Neural progenitor cell (in vitro differentiated cells): ENCODE data around the genes C2orf81, RTKN and LRRTM1.

GRCh38 chr2:74003003-74003895 lies 18.5 kb downstream of the TET3 start:
- RAMPAGE, long total RNA = no peak

GRCh38 chr2:74053978-74054237 lies 69.2 kb downstream of the TET3 start:
- RAMPAGE, long total RNA = no peak

GRCh38 chr2:74421176-74421837 lies at the start of gene C2orf81:
Gene C2orf81, minus strand, starts transcription at chr2:74421619.
- RAMPAGE, long total RNA = start-site peak on the minus strand at chr2:74421584-74421647, 20 and 32 reads in 2 replicates; start-site peak on the plus strand at chr2:74421730-74421756, 54 and 134 reads in 2 replicates

DNA sequence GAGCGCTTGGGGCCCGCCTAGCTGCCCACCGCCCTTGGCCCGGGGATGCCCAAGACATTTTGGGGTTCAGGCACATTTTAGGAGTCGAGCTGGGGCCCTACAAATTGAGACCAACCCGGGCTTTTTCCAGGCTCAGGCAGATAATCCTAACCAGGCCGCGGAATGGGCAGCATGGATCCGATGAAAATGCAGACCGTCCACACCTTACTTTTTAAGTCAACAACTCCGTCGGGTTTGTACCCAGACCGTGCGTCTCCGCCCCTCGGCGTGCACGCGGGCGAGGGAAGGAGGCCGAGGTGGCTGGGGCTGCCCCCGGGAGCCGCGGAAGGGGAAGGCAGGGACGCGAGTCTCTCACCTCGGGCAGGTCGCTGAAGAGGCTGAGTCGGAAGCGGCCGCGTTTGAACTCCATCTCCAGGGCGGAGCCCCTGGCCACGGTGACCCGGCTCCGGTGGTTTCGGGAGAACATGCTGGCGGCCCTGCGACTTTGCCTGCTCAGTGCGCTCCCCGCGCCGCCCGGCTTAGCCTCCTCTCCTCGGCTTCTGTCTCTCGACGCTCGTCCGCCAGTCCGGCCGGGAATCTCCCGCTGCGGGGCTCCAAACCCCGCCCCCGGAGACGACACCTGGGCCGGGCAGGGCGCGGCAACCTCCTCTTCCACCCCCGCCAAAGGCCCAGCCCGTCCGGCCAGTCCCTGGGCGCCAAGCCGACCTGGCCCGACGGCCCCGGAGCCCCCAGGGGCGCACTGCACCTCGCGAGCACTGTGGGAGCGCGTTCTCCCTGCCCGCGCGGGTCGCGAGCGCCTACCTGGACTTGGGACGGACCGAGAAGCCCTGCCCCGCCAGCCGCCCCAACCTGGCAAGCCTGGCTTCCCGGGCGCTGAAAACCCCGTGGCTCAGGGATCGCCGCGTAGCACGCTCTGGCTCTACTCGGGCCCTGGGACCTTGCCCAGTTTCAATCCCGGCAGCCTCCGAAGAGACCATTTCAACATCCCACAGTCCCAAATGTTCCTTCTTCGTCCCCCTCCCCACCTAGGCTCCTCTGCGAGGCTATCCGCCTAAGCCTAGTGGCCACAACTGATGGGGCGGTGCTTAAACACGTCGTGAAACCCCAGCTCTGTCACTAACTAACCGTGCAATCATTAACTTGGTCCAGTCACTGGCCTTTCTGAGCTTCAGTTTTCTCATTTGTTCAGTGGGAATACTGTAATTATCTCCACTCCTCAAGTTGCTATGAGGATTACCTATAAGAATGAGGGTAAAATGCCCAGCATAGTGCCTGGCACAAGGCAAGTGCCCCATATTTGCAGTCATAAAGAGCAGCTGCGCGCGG lies at the start of gene RTKN:
TSS of gene RTKN (minus strand) at position 587 of the 1,326 bp plus-strand sequence.
- RAMPAGE, long total RNA = no peak

DNA sequence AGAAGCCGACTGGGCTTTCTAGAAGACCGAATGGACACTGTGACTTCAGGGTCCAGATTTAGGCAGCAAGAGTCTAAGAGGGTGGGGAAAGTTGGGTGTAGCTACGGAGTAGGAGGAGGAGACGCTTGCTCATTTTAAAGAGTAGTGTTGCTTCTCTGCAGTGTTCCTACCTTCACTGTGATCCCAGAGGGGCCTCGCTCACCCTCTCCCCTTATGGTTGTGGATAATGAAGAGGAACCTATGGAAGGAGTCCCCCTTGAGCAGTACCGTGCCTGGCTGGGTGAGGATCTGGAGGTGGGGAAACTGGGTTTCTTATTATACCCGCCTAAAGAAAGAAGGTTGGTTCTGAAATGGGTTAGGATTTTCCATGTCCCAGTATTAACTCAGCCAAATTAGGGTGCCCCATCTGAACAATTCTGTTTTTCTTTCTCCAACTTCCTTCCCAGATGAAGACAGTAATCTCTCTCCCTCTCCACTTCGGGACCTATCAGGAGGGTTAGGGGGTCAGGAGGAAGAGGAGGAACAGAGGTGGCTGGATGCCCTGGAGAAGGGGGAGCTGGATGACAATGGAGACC lies 857 bp downstream of the INO80B start:
- RAMPAGE, long total RNA = no peak

DNA sequence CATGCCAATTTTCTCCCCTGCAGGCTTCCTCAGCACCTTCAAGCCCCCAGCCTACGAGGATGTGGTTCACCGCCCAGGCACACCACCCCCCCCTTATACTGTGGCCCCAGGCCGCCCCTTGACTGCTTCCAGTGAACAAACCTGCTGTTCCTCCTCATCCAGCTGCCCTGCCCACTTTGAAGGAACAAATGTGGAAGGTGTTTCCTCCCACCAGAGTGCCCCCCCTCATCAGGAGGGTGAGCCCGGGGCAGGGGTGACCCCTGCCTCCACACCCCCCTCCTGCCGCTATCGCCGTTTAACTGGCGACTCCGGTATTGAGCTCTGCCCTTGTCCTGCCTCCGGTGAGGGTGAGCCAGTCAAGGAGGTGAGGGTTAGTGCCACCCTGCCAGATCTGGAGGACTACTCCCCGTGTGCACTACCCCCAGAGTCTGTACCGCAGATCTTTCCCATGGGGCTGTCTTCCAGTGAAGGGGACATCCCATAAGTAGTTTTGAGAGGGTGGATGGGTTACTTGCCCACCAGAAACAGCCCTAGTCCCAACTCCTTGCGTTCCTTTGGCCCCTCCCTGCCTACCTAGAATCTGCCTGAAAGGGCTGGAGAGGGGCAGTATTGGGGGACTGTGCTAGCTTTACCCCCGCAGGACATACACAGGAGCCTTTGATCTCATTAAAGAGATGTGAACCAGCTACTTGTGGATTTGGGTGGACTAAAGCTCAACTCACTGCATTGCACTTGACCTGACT lies 2.1 kb downstream of the WBP1 start:
- RAMPAGE, long total RNA = no peak

GRCh38 chr2:74501246-74502024 lies 2.0 kb upstream of the LBX2 start:
- RAMPAGE, long total RNA = no peak

- RAMPAGE, long total RNA = no peak
Observed at GRCh38 chr2:74506477-74507072, 920 bp downstream of the PCGF1 start.

GRCh38 chr2:74528529-74529039 lies 922 bp downstream of the AUP1 start:
- RAMPAGE, long total RNA = no peak

DNA sequence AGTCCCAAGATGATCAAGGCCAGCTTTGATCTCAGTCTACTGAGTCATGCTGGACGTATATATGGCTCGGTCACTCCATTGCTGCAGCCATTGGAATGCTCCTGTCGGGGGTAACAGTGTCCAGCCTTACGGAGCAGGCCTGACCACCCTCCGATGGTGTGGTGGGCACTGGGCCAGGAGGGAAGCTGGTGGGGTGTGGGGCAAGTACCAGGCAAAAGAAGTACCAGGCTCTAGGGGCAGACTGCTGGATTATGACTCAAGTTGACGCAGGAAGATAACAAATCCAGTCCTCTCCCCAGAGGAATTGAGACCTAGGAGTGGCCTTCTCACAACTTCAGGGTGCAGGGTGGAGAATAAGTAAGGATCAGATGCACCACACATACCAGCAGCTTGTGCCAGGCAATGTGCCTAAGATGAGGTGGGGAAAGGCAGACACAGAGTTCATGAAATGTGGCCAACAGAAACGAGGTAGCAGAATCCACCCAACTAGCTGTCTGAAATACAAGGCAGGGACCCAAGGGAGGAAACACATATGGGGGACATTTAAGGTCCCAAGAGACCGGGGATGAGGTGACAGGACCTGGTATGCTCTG lies 37.9 kb downstream of the SEMA4F start:
- RAMPAGE, long total RNA = no peak

- RAMPAGE, long total RNA = no peak
Observed at GRCh38 chr2:74718942-74719664, 65.1 kb downstream of the SEMA4F start.

DNA sequence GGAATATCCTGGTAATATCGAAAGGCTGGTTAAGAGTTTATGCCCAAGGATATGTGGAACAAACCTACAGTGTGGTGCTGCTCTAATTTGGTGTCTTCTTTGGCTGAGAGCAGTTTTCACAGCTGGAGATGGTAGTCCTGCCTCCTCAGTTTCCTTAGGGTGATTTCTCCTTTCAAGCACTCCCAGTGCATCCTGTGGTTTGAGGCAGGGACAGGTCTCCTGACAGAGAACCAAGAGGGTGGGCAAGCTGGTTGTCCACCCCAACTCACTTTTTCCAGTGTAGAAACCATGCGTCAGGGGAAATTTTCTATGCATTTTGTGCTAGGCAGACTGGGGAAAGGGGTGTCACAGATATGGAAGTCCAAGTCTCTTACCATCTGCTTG lies 76.7 kb downstream of the SEMA4F start:
- RAMPAGE, long total RNA = no peak

DNA sequence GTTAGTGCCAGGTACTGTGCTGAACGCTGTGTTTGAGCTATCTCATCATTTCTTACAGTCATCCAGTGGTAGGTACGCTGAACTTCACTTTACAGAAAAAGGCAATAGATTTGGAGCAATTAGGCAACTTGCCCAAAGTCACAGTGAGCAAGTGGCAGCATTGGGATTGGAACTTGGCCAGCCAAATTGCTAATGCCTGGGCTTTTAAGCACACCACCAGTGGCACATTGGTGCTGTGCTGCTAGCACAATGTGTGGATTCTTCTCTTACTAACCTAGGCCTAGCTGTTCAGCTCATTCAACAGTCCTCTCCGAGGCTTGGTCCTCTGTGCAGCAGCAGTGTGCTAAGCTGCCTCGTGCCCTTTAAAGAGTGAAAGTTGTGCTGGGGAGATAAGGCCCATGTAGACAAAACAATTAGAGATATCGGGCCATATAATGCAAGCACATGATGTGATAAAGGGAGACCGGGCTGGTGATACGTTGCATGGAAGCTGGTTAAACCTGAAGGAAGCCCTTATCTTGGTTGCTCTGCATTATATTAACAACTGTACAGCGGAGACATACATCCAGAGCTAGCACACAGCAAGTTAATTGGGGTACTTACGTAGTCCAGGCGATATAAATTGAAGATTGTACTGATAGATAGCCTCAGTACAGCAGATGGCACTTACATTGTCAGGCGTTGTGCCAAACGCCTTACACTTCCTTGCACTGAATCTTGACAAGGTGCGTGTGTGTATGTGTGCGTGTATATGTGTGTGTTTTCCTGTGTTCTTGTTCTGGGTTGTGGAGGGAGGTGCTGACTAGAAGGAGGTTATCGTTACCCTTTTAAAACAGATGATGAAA lies 28.4 kb downstream of the HK2 start:
- RAMPAGE, long total RNA = no peak

- RAMPAGE, long total RNA = no peak
Observed at GRCh38 chr2:74869296-74870006, 35.5 kb downstream of the HK2 start.

DNA sequence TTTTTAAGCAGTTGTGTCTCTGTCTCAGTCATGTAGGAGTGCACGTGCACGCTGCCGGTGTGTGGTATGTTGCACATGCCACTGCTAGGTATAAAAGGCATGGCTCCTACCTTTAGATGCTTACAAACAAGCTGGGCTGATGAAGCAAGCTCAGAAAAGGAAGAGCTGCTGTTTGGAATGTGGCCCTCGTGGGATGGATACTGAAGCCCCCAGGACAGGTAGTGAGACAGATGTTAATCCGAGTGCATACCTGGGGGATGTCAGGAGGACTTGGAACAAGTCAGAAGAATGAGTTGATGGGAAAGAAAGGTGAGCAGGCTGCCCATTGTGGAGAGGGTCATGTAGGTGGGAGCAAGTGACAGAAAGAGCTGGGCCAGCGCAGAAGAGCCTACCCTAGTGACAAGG lies 49.2 kb downstream of the HK2 start:
- RAMPAGE, long total RNA = no peak

DNA sequence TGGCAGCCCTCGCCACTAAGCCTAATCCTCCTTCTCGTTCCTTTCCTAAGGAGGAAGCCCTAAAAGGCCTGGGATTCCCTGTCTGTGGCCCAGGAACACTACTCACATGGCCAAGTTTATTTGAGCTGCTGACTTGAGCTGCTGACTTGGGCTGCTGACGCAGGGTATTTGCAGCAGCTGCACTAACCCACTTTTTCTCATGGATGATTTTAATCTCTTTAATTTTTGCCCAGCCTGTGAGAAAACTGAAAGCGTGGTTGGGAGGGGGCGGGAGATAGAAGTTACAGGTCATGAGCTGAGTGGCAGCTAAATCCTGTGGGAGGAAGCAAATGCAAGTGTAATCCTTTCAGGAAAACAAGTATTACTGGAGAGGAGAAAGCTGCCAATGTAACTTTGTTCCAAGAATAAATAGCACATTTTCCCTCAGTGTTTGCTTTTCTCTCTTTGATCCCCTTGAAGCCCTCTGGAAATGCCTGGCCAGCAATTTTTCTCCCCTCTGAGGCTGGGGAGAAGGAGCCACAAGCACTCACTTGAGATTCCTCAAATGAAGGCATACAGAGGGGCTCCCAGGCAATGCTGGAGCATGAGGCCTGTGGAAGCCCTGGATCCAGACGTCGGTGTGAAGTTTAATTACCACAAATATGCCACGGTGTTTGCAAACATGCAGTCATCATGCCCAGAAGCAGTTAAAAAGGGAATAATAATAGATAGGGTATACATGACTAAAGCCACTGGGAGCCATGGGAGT lies 10.3 kb upstream of the EVA1A start:
- RAMPAGE, long total RNA = no peak

DNA sequence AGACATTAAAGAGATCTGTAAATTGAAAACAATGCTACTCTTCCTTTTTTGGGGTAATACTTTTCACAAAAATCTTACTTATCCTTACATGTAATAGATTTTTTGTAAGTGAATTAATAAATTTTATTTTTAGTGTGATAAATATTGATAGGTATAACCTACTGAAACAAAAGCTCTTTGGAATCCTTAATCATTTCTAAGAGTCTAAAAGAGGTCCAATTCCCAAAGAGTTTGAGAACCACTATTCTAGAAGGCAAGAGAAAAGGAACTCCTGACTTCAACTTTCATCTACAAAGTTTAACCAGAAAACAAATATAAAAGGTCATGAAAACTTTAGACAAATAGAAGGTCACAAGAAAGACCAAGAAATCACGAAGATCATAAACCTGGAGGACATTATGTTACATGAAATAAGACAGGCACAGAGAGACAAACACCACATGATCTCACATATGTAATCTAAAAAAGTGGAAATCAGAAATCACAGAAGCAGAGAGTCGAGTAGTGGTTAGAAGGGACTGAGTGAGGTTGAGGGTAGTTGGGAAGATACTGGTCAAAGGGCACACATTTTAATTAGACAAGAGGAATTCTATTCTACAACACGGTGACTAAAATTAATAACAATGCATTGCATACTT lies 1.6 kb downstream of the GCFC2 start:
- RAMPAGE, long total RNA = no peak

- RAMPAGE, long total RNA = no peak
Observed at GRCh38 chr2:77090510-77091055, 431.6 kb downstream of the LRRTM4 start.

GRCh38 chr2:78708272-78708666 lies 317.2 kb upstream of the REG3G start:
- RAMPAGE, long total RNA = no peak

DNA sequence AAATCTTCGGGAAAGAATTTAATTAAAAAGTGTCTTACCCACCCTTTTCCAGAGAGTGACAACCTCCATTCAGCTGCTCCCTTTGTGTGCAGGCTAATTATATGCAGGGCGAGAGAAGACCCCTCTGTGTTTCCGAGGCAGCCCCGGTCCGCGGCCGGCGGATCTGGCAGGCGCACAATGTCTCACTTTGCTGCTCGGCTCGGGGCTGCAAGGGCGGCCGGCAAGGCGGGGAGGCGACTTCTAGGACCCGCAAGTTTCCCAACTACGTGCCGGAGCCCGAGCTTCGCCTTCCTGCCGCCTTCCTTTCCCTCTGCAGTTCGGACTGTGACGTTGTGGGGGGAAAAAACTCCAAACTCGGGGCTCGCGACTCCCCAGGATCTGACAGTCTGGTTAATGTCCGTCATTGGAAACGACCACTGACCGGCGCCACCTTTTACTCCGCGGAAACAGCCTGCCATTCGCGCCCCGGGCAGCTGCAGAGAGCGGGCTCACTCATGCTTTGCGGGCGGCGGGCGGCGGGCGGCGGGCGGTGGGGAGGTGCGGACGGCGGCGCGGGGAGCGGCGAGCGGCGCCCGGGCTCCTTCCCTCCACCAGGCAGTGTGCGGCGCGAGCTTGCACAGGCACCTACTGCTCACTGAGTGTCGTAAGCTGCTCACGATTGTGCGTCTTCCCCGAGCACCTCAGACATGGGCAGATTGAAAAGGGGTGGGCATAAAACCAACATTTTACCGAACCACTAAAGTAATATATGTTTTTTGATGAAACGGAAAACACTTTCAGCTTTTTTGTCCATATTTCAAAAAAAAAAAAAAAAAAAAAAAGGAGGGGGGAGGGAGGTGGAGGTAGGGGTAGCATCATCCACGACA lies at the start of gene LRRTM1:
TSS of gene LRRTM1 (minus strand) at position 643 of the 866 bp plus-strand sequence.
- RAMPAGE, long total RNA = no peak